GM23248 (cell line): ENCODE measurements around the genes RAB3IL1, BEST1 and FTH1.

DNA sequence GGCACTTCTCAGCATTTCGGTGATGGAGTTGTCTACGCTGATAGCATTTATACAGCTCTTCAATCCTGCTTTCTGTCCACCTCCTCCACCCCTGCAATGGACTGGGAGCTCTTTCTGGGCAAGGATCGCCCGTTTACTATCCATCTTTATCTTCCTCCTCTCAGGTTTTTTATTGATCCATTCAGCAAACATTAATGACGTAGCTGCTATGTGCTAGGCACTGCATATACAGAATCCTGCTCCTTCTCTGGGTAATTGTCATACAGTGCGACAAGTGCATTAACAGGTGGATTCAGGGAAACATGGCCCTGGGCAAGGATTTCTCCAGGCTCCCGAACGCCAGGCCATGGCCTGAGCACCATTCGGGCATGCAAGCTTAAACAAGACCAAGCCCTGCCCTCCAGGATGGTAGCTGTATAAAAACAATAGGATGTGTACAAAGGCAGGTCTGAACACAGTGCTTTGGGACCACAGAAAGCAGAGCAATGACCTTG lies 9.0 kb upstream of the SYT7 start:
- RAMPAGE, long total RNA, result no peak

DNA sequence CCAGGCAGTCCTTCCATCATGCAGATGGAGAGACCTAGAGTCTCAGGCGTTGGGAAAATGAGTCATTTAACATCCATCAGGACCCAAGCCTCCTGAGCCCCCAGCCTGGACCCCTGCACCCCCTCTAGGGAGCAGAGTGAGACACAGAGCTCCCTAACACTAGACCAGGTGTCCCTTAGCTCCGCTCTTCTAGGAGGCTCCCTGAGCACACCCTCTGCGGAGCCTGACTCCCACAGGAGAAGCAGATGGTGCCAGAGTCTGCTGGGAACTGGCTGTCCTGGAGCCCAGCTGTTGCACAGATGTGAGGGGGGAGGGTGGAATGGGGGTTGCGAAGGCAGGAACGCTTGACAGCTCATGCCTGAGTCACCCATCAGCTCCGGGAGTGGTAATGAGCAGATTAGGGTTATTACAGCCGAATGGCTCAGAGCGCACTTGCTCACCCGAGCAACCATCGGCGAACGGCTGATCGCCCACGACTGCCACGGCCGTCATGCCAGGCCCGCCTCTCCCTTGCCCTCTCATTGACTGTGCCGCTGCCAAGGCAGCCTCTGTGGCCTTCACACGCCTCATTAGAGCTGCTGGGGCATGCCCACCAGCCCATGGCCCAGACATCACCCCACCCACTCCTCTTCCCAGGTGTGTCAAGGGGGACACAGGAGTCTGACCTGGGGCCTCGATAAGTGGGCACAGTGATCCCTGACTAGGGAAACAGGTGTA lies 22.2 kb upstream of the SYT7 start:
- RAMPAGE, long total RNA, result no peak

DNA sequence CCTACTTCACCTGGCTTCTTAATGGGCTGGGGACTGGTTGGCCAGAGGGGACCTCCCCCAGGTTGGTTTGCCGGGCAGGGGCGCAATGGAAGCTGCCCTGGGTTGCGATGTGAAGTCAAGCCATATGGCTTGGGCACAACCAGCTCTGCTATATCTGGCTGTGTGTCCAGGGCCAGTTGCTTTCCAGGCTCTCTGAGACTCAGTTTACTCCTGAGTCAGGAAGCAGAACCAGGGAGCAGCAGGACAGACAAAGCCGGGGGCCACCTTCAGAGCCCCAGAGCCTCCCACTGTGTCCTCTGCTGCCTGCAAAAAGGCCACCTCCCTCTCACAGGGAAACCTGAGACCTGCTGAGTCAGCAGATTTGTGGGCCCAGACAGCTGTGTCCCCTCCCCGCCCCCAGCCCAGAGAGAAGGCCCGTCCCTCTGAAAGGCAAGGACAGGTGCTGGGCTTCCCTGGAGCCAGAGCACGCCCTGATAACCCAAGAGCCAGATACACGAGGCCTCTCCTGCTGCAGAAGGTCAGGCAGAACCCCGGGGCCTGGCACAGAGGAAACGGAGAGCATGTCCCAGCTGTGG lies 29.2 kb upstream of the DAGLA start:
- RAMPAGE, long total RNA, result no peak

DNA sequence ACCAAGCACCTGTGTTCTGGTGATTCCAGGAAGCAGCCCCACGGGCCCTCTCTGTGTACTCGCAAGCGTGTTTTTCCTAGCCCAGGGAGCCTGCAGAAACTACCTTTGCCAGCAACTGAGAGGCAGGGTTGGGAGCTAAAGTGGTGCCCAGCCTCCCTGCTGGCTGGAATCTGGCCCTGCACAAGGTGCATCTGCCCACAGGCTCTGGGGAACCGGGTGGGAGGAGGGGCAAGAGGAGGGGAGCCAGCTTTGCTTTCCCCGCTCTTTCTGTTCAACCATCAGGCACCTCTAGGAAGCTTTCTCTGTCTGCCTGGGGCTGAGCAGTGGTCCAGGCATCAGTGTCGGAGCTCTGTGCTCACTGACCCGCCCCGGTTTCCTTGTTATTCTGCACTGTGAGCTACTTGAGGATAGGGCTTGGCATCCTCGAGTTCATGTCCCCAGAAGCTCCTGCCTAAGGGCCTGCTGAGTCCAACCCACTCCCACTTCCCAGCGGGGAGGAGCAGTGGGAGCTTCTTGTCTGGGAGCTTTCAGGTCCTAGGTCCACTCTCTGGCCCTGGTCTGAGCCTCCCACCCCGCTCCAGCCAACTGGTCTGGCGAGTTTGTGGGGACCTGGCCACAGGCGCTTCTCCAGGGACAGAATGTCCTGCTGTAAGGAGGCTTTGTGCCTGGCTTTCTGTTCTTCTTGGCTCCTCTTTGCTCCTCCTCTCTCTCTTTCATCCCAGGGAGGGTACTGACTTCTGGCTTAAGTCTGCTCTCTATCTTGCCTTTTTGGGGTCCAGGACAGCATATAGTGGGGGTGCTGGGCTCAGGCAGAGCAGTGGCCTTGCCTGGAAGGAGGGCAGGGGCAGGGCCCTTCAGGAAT lies 15.0 kb downstream of the DAGLA start:
- RAMPAGE, long total RNA, result no peak

- RAMPAGE, long total RNA, result no peak
These were observed 16.4 kb downstream of the DAGLA start for GRCh38 chr11:61696508-61696976.

GRCh38 chr11:61699783-61700735 lies 19.9 kb downstream of the DAGLA start:
- RAMPAGE, long total RNA, result no peak

DNA sequence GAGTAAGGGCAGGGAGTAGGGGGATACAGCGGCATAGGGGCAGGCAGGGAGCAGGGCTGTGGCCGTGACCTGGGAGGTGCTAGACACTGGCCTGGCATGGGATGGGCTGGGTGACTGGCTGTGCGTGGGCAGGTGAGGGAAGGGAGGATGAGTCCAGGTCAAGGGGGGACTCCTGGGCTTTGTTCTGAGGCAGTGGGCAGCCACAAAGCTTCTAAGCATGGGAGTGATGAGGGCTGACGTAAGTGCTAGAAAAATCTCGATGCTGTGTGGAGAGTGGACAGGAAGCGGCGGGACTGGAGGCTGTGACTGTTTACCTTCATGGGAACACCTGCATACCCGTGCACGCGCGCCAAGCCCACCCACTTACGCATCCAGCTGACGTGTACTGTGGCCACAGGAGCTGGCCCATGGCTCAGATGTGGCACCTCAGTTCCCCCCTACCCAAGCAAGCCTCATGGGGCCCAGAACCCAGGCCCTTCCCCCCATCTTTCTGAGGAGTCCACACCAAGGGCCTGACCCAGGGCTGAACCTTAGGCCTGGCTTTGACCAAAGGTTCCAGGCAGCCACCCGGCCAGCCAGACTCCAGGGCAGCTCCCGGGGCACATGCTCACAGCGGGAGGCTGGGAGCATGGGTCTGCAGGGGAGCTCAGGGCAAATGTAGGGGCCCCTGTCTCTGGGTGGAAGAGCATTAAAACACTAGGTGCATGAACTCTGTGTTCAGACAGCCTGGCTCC lies 14.0 kb downstream of the MYRF start:
- RAMPAGE, long total RNA, result no peak

GRCh38 chr11:61786353-61787150 lies 5.8 kb downstream of the TMEM258 start:
- RAMPAGE, long total RNA, result no peak

- RAMPAGE, long total RNA, result no peak
These were observed 684 bp downstream of the FEN1 start for GRCh38 chr11:61793206-61793984.

DNA sequence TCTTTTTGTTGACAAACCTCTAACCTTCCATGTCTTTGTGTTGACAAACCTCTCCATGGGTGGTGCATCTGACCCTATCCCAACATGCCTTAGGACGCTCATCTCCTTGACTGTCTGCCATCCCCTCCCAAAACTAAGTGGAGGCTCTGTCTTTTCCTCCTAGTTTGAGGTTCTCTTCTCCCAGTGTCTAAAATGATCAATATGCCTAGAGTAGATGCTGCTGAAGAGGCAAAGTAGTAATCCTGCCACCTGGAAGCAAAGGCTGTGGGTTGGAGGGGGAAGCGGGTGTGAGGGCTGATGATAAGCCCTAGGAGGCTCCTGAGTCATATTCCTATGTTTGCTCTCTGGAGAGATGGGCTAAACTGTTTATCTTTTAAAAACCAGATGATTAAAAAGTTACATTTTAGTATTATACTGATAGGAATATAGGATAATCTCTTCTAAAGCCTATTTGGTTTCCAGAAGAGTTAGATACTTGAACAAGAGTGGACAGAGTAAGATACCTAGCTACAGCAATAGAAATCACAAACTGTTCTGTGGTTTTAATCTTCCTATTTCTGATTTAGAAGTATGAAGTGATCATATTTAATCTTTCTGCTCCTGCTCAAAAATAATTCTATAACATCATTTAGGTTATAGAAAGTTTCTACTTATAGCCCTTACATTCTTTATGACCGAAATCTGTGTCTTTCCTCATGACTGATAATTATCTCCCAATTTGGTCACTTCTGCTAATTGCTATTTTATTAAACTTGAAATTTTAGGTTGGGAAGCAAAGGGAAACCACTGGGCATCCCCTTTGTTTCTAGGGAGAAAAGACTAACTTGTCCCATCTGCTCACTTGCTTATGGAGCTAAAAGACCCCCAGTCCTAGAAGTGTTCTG lies 8.1 kb downstream of the FEN1 start:
- RAMPAGE, long total RNA, result no peak

DNA sequence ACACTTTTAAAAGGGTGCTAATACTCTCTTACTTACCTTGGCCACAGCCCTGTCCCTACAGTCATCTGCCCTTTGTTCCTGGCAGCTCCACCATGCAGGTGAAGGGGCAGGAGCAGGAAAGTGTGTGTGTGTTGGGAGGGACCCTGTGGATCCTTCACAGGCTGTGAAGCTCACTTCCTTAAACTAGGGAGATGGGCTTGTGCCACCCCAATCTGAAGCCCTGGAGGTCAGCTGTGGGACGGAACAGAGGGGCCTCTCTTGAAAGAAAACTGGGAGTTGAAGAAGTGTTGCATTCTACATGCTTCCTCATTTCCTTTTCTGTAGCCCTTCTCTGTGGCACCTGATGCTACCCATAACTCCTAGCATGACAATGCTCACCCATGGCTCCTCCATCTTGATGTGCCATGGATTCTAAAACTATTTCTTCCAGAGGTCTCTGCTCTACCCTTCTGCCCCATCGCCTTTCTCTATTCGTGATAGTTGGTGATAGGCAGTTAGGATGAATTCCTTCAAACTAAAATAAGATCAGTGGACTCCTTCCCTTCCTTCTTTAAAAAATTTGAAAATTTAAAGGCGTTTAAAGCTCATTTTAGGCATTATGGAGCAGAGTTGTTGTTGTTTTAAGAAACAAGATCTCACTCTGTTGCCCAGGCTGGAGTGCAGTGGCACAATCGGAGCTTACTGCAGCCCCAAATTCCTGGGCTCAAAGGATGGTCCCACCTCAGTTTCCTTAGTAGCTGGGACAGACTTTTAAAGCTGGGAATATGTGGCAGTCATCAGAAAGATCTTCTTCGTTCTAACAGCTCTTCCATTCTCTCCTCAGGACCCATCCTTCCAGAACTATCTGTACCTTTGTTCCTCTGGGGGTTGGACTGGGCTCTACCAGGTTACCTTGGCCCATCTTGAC lies 11.4 kb downstream of the FADS1 start:
- RAMPAGE, long total RNA, result no peak

GRCh38 chr11:61826826-61827505 lies 1.1 kb upstream of the FADS2 start:
- RAMPAGE, long total RNA, result no peak

DNA sequence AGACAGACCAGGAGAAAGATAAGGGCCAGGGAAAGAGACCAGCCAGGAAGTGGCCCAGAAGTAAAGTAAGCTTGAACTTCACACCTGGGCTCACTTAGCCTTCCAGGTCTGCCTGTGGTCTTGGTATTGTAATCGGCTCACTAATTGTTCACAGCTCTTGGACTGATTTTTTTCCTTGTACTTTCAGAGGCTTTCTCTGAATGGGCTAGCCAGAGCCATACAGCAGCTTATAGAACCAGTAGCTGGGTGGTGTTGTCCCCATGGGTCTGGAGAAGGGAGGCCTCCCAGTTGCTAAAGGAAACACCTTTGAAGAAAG lies 10.1 kb downstream of the FADS3 start:
- RAMPAGE, long total RNA, result no peak

DNA sequence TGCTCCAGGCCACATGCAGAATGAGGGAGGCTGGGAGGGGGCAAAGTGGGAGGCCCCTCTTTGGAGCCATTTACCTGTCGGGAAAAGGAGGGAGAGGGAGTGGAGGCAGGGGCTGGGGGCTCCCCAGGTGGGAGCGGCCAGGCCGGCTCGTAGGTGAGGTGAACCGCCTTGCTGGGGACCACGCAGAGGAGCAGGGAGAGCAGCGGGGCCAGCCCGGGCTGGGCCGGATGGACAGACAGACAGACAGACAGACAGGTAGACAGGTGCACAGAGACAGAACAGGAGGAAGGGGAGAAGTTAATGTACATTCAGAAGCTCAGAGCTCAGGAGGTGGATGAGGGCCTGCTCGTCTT lies 12.1 kb downstream of the RAB3IL1 start:
- RAMPAGE, long total RNA, result no peak

- RAMPAGE, long total RNA, result no peak
These were observed at the start of gene RAB3IL1 for GRCh38 chr11:61917135-61918148. TSS of gene RAB3IL1 (minus strand) at chr11:61917566.

DNA sequence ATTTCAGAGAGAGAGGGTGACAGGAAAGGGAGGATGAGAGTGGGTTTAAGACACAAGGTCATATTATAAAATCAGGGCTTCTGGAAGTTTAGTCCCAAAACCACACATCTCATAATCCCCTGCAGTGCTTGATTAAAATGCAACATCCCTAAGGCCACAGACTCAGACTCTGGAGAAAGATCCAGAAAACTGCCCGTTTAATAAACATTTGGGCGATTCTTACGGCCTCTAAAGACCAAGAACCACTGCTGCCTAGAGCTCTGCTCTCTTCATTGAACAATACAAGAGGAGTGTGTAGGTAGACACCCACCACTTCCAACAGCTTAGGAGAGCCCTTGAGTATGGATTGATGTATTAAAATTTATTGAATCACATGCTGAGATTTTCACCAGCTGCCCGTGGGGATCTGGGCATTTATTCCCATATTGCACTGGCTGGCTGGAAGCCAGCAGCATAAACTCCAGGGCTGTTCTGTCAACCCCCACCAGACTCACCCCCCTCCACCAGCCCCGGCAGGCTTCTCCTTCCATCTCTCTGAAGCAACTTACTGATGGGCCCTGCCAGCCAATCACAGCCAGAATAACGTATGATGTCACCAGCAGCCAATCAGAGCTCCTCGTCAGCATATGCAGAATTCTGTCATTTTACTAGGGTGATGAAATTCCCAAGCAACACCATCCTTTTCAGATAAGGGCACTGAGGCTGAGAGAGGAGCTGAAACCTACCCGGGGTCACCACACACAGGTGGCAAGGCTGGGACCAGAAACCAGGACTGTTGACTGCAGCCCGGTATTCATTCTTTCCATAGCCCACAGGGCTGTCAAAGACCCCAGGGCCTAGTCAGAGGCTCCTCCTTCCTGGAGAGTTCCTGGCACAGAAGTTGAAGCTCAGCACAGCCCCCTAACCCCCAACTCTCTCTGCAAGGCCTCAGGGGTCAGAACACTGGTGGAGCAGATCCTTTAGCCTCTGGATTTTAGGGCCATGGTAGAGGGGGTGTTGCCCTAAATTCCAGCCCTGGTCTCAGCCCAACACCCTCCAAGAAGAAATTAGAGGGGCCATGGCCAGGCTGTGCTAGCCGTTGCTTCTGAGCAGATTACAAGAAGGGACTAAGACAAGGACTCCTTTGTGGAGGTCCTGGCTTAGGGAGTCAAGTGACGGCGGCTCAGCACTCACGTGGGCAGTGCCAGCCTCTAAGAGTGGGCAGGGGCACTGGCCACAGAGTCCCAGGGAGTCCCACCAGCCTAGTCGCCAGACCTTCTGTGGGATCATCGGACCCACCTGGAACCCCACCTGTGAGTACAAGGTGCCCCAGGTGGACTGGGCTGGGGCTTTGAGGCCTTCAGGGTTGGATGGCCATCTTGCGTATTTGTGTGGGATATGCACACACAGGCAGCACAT lies at the start of gene BEST1:
TSS of gene BEST1 (plus strand) at position 1,216 of the 1,398 bp plus-strand sequence.
- RAMPAGE, long total RNA, result no peak

- RAMPAGE, long total RNA, result no peak
These were observed 6.0 kb downstream of the FTH1 start for GRCh38 chr11:61961237-61962080.

DNA sequence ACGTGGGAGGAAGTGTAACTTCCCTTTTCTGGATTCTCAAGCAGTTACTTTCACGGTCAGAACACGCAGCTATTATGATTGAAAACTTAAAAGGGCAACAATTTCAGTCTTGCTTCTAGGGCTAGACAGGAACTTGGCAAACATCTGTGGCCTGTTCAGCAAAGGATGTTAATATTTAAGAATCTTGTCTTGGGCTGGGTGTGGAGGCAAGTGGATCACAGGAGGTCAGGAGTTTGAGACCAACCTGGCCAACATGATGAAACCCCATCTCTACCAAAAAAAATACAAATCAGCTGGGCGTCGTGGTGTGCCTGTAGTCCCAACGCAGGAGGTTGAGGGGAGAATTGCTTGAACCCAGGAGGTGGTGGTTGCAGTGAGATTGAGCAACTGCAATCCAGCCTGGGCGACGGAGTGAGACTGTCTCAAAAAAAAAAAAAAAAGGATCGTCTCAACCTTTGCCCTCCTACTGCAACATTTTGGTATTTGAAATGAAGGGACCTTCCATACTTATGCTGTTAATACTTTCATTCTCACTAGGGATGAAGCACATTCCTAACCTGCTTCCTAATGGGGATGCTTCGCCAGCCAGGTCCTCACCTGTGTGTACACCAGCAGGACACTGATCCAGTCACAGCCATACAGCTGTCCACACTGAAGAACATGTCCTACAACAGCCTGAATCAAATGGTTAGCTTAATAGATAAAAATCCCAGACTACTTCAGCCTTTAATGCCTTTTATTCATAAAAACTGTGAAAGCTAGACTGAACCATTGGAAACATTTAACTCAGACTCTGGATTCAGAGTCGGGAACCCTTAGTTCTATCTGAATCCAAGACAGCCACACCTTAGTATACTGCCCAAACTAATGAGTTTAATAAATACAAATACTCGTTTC lies 3.6 kb downstream of the FTH1 start:
- RAMPAGE, long total RNA, result no peak

- RAMPAGE, long total RNA, result start-site peak on the minus strand at chr11:61967350-61967504, 588 and 822 reads in 2 replicates; start-site peak on the minus strand at chr11:61967627-61967636, 517 and 1,119 reads in 2 replicates
These were observed at the start of gene FTH1 for GRCh38 chr11:61966921-61967679. TSS of gene FTH1 (minus strand) at chr11:61967634.

DNA sequence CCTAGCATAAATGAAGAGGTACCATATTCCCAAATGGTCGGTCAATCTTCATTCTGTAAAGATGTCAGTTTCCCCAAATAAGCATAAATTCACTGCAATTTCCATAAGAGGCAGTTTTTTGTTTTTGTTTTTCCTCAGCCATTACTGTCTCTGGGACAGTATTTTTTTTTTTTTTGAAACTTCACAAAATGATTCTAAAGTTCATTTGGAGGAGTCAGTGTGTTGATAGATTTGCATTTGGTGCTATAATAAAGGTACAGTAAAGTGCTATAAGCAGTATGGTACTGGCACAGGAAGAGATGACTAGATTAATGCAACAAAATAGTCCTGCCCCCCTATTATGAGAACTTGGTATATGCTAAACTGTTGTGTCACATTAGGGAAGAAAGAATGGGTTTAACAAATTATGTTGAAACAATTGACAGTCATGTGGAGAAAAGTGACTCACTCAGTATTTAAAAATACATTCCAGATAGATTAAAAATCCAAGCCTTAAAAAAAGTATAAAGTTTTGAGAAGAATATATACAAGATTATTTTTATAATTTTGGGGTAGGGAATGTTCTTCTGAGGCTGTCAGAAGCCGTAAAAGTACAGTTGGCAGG lies 2.6 kb upstream of the FTH1 start:
- RAMPAGE, long total RNA, result no peak